Cardiac atrium fibroblast (primary cell): ENCODE measurements around a stretch of chr20.

DNA sequence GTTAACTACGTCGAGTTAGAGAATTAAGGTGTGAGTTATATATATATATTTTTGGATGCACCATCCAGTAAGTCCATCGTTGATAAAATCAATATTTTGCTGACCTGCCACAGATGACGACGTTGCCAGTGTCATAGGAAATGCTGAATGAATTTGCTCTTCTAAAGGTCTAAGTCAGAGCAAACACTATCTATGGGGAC is 42.7 kb downstream of the SULF2 start:
- RAMPAGE, long total RNA = no peak

DNA sequence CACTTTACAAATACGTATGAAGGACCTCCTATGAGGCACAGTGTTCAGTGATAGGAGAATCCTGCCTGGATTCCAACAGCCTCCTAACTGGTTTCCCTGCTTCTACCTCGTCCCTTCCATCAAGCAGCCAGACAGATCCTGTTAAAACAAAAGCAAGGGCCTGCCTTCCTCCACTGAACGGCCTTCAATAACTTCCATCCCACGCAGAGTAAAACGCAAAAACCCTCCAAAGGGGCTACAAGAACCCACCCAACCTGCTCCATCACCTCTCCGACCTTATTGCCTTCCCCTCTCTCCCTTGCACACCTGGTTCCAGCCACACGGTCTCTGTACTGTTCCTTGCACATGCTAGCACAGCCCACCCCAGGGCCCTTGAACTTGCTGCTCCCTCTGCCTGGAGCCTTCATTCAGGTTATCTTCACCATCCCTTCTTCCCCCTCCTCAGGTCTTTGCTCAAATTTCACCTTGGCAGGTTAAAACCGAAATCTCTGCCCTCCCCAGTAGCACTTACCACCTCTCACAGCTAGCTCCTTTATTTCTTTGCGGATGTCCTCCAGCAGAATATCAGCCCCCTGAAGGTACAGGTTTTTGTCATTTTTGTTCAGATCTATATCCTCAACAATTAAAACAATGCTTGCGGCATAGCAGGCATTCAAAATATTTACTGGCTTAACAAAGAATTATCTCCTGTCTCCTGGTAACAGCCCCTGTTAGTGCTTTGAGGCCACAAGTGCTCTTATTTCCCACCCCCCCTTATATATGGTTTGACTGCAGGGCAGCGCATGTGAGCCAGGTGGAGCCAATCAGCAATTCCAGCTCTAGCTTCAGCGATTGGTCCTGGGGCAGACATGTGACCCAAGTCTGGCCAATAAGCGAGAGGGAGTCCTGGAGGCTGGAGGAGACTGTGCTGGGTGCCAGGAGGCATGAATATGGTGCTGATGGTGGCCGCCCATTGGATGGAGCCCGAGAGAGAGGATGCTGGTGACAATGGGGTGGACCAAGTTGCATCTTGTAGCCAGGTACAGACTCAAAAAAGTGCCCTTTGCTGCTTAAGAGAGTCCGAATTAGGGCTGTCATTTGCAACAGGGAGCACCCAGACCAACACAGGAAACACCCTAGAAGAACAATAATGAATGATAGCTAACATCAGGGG is 21.2 kb downstream of the SULF2 start:
- RAMPAGE, long total RNA = no peak

DNA sequence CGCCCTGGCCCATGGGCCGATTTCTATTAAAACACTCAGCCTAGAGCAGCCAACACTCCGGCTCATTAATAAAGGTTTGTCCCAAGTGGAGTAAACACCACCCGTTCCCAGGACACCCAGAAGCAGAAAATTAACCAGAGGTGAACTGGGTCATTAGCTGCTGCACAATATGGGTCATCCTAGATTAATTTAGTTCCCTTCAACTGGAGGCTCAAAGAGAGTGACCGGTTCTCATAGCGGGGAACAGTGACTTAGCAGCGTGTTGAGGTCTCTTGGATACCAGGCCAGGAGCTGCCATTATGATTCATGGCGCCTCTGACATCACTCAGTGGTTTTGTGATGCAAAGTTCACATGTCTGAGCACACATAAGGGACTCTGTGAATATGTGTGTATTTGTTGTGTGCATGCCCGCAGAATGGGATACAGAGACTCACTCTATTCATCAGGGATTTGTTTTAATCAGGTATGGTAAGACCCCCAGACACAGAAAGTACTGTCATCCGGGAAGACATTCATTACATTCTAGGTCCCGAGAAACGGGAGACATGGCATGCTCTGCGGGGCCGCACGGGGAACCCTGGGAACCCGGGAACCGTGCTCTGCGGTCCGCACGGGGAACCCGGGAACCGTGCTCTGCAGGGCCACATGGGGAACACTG is 165.3 kb upstream of the SULF2 start:
- RAMPAGE, long total RNA = no peak

- RAMPAGE, long total RNA = no peak
Observed at GRCh38 chr20:47989648-47990441, 204.6 kb upstream of the SULF2 start.

DNA sequence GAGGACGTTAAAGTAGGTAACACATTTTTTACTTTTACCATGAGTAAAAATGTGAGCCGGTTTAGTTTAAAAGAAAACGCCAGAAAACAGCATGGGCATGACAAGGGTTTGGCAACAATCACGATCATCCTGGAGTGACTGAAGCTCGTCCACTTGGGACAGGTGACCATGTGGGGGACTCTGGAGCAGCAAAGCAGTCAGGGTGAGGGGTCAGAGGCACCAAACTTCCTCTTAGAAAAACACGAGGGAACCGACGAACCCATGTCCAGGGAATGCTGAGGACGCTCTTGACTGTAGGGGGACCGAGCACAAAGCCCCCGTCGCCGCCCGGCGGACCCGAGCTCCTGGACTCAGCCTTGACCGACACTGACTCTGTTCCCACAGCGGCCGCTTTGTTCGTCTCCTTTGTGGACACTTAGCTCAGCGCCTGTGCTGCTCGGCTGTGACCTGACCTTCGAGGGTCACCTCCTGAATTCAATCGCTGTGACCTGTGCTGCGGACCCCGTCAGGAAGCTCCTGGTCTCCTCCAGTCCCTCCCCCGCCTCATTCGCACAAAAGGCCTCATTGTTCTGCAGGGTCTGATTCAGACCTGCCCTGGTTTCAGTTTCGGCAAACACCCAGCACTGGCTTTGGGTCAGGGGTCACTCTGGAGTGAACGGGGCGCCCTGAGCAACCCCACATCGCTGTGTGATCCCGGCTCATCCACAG is 454.9 kb downstream of the PREX1 start:
- RAMPAGE, long total RNA = no peak

- RAMPAGE, long total RNA = no peak
Observed at GRCh38 chr20:48636195-48636845, 191.5 kb downstream of the PREX1 start.

GRCh38 chr20:48656906-48657446 is 170.8 kb downstream of the PREX1 start:
- RAMPAGE, long total RNA = no peak

DNA sequence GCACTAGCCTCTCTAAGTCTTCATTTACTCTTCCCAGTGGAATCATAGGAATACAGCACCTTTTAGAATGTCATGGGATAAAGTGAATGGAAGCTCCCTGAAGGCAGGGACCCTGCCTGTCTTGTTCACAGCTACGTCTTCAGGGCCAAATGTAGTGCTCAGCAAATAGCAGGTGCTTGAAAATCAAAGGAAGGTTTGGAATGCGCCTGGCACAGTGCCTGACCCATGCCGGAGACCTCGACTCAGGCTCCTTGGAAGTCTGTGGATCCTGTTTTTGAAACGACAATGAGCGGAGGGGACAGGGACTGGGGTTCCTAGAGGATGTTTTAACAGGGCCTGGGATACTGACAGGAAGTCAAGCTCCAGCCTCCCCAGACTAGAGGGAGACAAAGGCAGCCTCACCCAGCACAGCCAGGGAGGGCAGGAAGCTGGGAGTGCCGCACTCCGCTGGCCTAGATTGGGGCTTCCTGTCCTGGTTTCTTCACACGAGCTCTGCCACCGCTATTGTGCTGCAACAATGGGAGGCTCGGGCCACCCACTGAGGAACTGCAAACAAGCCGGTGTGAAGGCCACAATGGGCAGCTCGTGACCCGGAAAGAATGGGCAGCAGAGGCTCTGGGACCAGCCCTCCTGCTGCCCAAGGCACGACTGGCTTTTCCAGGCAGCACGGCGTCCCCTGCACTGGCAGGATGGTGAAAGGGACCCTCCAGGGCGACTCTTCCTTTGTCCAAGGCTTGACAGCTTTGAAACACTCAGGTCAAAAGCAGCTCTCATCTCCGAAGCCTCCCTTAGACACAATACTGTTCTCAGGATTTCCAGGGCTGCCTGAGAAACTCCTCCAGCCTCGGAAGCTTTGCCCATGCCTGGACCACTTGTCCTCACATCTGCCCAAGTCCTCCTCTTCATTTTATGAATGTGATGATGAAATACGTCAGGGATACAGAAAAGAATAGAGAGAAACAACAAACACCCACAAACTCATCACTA is 76.6 kb downstream of the PREX1 start:
- RAMPAGE, long total RNA = no peak

- RAMPAGE, long total RNA = no peak
Observed at GRCh38 chr20:48751902-48752422, 75.8 kb downstream of the PREX1 start.

GRCh38 chr20:48770606-48771001 is 57.2 kb downstream of the PREX1 start:
- RAMPAGE, long total RNA = no peak

DNA sequence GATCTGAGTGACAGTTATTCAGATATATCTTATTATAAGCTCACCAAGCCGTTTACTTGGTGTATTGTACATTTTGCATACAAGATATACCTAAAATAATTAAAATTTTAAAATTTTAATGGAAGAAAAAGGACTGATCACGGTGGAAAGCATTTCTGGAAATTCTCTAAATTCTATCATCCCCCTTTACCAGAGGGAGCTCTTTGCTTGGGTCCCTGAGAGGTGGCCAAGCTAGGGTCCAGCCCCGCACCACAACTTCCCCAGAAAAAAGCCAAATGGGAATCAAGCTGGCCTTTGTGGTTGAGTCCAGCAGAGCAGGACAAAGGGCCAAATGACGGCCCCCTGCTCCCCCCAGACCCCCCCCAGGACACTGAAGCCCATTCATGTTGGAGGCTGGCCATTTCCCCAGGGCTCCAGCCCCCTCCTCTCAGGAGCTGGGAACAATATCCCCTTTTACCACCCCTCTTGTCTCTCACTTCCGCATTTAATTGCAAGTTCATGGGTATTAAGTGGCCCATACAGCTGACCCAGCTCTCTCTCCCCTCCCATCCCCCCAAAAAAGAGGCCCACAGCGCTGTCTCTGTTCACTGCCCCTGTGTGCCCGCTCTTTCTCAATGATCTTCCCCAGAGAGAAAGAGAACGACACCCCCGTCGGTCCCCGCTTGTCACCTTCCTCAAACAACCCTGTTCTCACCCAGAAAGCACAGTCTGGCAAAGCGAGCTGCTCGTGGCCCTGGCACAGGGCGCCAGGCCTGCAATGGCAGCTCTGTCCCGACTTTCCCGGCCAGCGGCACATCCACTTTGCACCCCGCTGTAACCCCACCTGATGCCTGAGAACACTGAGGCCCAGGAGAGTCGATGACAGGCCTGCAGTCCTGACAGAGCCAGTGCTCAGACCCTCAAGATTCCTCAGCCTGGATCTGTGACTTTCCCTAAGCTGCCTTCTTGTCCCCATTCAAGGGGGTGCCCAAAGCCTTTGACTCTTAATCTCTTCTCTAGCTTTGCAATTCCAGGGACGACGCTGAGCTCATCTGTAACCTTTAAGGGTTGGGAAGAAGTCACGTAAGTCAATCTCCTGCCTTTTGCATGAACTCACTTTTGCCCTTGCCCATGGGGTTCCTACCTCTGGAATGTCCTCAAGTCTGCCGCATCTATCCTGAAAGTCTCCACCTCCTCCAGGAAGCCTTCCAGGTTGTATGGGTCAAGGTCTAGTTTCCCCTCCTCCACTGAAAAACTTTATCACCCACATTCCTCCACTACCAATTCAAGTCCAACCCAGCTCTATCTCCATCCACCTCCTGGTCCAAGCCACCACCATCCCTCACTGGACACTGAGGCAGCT is 30.3 kb downstream of the PREX1 start:
- RAMPAGE, long total RNA = no peak

GRCh38 chr20:49187120-49187767 is 890 bp downstream of the STAU1 start:
- RAMPAGE, long total RNA = no peak

GRCh38 chr20:49285327-49286351 is 7.8 kb upstream of the ZNFX1 start:
- RAMPAGE, long total RNA = no peak

DNA sequence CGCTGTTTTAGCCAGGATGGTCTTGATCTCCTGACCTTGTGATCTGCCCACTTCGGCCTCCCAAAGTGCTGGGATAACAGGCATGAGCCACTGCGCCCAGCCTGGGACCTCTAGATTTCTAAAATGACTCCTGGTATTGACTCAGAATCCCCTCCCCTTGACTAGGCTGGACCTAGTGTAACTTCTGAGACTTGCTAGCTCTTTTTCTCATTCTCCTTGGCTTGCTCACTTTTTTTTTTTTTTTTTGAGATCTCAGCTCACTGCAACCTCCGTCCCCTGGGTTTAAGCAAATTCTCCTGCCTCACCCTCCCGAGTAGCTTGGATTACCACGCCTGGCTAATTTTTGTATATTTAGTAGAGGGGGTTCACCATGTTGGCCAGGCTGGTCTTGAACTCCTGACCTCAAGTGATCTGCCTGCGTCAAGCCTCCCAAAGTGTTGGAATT is 12.1 kb upstream of the ZNFX1 start:
- RAMPAGE, long total RNA = no peak

- RAMPAGE, long total RNA = no peak
Observed at GRCh38 chr20:49349757-49350122, 71.9 kb upstream of the ZNFX1 start.

- RAMPAGE, long total RNA = no peak
Observed at GRCh38 chr20:49360399-49360628, 82.5 kb upstream of the ZNFX1 start.

GRCh38 chr20:49478035-49478696 is 4.3 kb downstream of the KCNB1 start:
- RAMPAGE, long total RNA = no peak

- RAMPAGE, long total RNA = no peak
Observed at GRCh38 chr20:49483939-49484745, 1.7 kb upstream of the KCNB1 start.

GRCh38 chr20:49591054-49591601 is 23.2 kb upstream of the PTGIS start:
- RAMPAGE, long total RNA = no peak

DNA sequence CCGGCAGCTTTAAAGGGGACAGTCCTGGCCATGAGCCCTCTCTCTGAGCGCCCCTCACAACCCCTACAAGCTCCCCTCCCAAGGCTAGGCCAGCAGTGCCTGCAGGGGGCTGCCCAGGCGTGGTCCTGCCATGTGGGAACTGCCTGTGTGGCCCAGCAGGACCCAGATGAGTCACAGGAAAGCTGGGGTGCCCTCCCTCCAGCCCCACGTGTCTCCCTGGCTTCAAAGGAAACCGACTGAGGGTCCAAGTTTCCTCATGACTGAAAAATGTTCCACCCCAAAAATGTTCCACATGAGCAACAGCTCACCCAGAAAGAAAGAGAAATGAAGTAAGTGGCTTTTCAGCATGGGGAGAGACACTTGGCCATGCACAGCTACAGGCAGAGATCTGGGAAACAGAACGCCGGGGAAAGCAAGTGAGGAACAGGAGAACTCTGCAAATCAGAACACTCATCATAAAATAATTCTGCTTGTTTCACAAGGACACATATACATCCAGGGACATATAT is 28.3 kb upstream of the PTGIS start:
- RAMPAGE, long total RNA = no peak